Hair follicle dermal papilla cell (primary cell): ENCODE results near the genes EIF2S3 and GK.

DNA sequence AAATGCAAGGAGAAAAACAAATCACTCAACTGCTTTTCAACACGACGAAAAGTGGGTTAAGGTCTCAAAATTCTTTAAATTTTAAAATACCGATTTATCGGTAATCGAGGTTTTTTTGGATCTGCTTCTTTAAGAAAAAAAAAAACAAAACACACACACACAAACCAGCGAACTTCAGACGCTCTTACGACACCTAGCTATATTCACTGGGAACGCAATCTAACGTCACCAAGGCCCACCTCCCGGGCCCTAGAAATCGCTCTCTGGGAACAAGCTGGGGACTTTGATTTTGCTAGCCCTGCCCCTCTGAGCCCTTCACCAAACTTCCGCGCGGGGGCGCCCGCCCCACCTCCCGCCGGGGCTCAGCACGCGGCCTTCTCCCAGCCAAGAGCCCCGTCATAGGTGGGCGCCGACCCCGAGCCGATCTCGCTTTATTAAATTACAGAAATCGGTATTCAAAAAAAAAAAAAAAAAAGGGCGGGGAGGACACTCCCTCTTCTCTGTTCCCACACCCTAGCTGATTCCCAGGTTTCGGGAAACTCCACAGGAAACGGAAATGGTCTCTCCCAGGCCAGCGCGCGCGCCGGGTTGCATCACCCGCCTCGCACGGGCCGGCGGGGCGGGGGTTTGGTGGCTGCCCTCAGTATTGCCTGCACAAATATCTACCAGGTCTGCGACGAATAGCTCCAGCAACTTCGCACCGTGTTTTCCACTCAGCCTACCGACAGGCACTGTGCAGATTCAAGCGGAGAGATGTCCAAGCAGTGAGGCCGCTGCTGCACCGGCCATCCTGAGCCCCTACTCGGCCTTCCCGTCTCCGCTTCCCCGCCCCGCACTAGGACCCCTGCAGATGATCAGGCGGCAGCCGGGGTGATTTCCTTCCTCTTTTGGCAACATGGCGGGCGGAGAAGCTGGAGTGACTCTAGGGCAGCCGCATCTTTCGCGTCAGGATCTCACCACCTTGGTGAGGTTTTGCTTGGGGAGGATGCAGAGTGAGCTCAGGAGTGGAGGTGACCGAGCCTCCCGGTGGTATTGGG, at the start of gene EIF2S3:
Gene EIF2S3, plus strand, starts transcription at position 883 of the 1,037 bp plus-strand sequence.
- CAGE, long polyA plus RNA = no peak

DNA sequence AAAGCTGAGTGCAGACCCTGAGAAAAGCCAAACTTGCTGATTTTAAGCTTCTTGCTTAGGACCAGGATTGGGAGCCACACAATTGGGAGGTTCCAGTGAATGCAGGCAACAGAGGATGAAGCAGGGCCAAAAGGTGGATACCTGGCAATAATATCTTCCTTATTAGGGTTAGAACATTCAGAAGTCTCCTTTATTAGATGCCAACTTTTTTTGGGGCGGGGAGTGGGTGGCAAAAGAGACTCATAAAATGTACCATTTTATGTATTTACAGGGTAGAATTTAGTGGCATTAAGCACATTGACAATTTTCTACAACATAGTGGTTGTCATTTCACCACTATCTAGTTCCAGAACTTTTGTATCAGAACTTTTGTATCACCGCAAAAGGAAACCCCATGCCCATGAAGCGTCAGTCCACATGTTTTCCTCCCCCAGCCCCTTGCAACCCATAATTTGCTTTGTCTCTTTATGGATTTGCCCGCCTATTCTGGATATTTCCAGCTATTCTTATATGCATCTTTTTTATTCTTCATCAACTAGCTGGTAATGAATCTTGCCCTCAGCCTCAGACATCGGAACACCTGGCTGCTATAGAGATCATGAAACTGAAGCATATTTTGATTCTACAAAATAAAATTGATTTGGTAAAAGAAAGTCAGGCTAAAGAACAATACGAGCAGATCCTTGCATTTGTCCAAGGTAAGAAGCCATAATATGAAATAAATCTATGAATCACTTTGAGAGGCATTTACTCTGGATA, 7.3 kb downstream of the EIF2S3 start:
- CAGE, long polyA plus RNA = no peak

GRCh38 chrX:24171024-24171440, 21.5 kb downstream of the ZFX start:
- CAGE, long polyA plus RNA = no peak

DNA sequence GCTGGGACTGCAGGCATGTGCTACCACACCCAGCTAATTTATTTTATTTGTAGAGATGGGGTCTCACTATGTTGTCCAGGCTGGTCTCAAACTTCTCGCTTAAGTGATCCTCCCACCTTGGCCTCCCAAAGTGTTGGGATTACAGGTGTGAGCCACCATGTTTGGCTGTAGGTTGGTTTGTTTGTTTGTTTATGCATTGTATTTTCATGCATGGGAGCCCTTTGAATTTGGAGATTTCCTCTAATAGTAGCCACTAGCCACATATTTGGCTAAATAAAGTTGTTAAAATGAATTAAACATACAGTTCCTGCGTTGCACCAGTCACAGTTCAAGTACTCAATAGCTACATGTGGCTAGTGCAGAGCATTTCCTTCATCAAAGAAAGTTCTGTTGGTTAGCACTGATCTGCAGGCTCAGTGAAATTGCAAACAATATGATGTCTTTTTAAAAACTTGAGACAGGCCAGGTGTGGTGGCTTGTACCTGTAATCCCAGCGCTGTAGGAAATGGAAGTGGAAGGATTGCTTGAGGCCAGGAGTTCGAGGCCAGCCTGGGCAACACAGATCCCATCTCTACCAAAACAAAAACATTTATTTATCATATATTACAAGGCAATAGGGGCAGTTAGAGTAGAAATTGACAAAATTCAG, 47.3 kb downstream of the ZFX start:
- CAGE, long polyA plus RNA = no peak

DNA sequence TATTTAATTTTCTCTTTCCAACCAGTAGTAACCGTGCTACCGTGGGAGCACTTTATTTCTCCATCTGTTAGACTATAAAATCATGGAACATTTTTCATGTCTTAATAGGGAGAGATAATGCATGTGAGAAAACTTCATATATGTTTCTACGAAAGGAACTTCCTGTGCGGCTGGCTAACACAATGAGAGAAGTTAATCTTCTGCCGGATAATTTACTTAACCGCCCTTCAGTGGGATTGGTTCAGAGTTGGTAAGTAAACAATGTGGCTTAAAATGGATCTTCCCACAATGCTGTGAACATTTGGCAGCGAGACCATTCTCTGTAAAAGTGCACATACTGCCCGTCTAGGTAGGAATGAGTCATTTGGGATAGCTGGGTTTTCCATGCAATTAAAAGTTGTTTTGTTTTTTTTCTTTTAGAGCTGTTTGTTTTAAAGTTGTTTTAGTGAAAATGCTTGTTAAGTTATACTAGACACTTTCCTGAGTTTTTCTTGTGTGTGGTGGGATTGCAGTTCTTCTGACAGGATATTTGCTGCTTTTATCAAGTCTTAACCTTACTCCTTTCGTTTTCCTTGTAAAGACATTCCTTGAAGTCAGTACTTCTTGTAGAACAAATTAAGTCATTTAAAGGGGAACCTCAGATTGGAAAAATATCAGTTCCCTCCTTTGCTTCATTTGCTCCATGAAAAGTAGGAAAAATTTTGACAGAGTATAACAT, 29.7 kb downstream of the PDK3 start:
- CAGE, long polyA plus RNA = no peak

DNA sequence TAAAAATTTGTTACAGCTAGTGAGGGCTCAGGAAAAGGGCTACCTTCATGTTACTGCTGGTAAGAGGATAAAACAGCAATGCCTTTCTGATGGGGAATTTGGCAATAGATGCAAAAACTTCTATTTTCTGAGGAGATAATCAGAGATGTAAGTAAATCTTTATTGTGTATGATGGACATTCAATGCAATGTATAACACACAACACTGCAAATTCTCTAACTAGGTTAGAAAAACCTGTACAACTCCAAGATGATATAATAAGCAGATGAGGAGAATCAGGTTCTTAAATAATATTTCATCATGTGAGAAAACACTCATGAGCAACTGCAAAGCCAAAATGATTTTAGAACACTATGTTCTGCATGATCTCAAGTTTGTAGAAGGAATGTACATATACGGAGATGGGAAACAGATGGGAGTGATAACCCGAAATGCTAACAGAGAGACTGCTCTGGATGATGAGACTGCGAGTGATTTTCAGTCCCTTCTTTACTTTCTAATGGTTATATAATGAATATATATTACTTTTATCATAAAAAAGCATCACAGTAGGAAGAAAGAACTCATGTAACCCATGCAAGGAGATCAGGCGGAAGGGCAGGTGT, 81.0 kb downstream of the PCYT1B start:
- CAGE, long polyA plus RNA = no peak

DNA sequence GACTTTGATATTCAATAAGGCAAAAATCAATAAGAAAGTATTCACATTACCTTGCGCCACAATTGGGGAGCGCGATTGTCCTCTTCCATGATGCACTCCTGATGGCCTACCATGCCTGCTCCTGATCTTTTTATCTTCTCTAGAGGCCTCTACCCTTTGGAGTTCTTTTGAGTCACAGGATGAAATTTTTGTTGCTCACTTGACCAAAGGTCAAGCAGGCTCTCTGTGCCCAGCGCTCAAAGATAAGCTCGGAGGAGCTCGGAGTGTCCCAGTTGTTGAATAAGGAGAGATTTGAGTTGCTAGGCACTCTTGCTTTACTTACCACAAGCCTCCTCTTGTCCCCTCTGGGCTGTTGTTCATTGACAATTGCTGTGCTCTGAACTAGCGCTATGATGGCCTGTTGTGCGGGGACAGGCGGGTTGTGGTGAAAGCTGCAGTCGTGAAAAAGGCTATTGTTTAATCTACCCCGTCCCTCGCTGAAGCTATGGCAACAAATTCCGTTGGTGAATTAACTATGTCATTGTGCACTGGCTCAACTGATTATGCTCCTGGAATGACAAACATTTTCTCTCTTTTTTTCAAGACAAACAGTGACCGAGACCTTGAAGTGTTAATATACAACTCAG, 21.1 kb upstream of the POLA1 start:
- CAGE, long polyA plus RNA = no peak

- CAGE, long polyA plus RNA = no peak
Observed at GRCh38 chrX:24763090-24763595, 69.4 kb downstream of the POLA1 start.

DNA sequence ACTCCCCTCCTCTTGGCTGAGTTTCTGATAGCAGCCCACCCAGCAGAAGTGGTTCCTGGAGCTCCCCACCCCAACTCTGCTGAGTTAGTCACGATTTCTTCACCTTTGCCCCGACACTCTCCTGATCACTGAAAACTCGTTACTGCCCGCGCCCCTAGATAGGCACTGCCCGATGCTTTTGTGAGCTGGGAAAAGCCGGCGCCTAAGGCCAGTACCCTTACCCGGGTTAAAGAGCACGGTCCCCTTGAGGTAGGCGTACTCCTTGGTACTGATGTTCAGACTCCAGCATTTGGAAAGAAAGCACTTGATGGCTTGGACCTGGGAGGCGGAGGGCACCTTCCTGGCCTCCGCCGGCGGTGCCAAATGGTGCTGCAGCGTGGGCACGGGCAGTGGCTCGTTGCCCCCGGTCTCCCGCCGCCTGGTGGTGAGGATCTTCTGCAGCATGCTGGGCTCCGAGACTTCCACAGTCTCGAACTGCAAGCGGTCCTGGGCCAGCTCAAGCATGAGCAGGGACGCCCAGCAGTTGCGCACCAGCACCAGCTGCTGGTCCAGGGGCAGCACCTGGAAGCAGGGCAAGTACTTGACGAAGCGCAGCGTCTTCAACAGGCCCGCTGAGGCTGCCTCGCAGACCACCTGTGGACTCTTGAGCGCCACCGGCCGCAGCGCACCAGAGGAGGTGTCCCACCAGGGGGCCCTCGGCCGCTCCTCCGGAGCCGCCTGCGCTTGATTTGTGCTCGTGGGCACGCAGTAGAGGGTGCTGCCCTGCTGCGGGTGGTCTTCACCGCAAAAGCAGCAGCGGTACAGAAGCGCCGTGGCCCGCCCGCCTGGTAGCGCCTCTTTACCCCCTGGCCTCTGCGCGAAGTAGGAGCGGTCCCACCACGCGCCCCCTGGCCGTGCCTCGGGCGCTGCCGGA, 959 bp downstream of the NR0B1 start:
- CAGE, long polyA plus RNA = no peak

- CAGE, long polyA plus RNA = no peak
Observed at GRCh38 chrX:30643017-30643936, 9.9 kb upstream of the GK start.

- CAGE, long polyA plus RNA = no peak
Observed at GRCh38 chrX:30653250-30654545, at the start of gene GK. Gene GK (plus strand): TSS chrX:30653423.

- CAGE, long polyA plus RNA = no peak
Observed at GRCh38 chrX:31500713-31501232, 428.9 kb upstream of the FTHL17 start.

- CAGE, long polyA plus RNA = no peak
Observed at GRCh38 chrX:31670077-31670690, 598.3 kb upstream of the FTHL17 start.

- CAGE, long polyA plus RNA = no peak
Observed at GRCh38 chrX:31993644-31994029, 921.8 kb upstream of the FTHL17 start.

DNA sequence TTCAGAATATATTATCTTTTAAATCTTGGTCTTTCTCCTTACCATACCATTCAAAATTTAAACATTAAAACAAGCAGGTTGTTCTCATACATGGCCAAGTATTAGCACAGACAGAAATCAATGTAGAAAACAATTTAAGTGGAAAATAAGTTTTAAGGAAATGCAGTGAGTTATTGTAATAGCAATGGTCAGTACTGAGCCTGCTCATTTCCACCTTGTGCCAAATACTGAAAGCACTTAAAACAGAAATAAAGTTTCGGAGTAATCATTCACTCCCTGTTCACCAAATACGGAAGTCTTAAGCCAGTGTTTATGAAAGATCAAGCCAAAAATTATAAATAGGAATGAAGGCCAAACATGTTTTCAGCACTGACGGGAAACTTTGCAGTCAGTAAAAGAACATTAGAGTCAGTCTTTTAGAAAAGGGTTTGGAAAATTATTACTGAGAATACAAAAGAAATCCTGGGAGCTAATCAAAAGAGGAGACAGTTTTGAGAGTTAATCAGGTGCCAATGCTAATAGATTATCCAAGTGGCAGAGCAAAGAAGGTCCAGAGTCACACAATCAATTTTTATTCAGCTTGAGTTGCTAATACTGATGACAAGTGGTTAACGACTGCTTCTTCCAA, 178.6 kb downstream of the DMD start:
- CAGE, long polyA plus RNA = no peak

GRCh38 chrX:34654165-34654938, 2.7 kb downstream of the TMEM47 start:
- CAGE, long polyA plus RNA = no peak

GRCh38 chrX:35884131-35884622, 35.4 kb upstream of the CFAP47 start:
- CAGE, long polyA plus RNA = no peak

DNA sequence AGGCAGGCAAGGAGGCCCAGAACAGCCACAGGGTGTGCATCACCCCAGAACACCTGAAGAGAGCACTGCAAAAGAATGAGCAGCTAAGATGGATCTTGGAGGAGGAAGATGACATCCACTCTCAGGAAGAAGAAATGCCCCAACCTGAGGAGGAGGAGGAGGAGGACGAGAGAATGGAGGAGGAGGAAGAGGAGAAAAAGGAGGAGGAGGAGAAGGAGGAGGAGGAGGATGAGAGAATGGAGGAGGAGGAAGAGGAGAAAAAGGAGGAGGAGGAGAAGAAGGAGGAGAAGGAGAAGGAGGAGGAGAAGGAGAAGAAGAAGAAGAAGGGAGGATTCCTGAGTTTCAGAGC, 288.1 kb upstream of the FAM47C start:
- CAGE, long polyA plus RNA = no peak

DNA sequence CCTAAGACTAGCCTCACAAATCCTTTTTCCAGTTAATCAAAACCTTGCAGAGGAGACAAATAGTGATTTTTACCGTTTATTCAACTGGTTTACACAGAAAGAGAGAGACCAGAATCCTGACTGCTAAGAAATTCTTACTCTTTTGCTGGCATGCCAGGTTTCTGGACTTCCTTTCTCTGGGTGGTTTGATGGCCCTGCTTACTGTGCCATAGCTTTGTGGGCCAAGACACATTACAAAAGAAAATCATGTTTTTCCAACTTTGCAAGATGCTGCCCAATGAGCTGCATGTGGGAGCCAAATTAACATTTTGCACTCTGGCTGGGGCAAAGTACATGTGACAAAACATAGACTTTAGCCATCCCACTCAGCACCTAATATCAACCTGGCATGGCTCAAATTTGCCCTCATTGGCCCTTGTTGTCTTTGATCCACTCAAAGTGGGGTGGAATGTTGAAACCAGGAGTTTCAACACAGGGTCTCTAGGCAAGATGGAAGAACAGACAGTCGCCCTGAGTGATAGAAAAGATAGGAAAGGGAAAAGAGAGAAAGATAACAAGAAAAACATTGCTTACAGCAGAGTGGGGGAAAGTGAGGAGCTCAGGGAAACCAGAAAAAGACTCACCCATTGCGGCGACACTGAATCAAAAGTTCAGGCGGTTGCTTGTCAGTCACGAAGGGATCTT, 40.0 kb upstream of the DYNLT3 start:
- CAGE, long polyA plus RNA = no peak

- CAGE, long polyA plus RNA = no peak
Observed at GRCh38 chrX:38160972-38161180, 59.8 kb downstream of the SRPX start.